Smooth muscle cell (in vitro differentiated cells): ENCODE measurements around a stretch of chr11.

GRCh38 chr11:61344142-61344347 is 11.0 kb downstream of the TKFC start:
- RAMPAGE, long total RNA, result no peak

DNA sequence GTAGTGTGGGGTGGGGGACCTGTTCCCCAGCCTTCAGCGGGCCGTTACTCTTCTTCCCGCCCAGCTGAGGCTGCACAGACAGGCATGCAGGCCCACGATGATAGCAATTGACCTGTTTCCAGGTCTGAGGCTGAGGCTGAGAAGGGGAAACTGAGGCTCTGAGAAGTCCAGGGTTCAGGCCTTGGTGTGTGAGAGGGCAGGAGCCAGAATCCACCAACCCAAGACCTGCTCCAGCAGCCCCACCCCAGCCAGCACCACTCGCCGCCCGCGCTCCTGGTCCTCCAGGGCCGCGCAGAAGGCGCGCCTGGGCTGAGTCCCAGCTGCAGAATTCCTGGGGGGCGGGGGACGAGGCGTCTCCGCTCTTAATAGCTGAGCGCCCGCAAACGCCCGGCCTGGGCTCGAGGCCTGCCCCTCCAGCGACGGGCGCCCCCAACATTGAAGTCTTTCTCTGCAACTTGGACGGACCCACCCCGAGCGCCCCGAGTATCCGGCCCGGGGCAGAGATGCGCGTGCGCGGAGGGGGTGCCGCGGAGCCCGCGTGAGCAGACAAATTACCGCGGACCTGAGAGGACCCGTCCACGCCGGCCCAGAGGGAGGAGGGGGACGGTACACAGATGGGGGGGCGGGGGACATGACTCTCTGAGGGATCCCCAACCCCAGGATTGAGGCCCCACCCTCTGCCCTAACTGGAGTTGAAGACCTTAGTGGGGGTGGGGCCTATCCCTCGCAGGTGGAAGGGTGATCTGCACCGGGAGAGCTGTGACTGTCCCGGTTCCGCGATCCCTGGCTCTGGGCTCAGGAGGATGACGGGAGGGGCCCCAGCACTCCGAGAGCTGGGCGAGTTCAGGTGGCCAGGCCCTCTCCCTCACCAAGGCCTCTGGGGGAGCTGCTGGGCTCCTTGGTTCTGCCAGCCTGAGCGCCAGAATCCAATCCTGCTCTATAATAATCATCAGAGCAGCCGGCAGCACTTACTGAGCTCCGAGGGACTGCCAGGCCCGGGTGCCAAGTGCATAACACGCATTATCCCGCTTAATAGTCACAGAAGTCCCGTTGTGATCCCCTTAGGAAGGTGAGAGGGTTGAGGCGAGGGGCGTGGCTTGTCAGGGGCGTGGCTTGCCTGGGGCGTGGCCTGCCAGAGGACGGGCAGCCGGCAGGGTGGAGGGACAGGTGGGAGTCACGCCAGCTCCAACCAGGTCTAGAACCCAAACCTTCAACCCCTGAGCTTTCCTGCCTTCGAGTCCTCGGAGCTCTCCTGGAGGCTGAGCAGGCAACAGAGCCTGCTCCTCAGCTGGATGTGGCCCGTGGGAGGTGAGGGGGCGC is 6.9 kb upstream of the SYT7 start:
- RAMPAGE, long total RNA, result no peak

GRCh38 chr11:61607339-61607926 is 26.6 kb upstream of the SYT7 start:
- RAMPAGE, long total RNA, result no peak

DNA sequence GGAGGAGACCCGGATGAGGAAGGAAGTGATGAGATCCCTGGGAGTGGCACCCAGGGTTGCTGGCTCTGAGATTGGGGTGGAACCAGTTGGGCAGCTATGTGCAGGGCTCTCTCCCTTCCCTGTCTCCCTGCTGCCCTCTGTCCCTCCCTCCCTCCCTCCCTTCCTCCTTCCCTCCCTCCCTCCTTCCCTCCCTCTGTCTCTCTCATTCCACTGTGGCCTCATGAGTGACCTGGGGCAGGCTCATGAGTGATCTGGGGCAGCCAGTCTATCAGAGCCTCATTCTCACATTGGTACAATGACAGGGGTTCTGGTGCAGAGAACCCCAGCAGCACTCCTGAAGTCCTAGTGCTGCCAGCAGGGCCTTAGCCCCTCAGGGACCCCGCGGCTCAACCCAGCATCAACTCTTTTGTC is 9.8 kb upstream of the MYRF start:
- RAMPAGE, long total RNA, result no peak

DNA sequence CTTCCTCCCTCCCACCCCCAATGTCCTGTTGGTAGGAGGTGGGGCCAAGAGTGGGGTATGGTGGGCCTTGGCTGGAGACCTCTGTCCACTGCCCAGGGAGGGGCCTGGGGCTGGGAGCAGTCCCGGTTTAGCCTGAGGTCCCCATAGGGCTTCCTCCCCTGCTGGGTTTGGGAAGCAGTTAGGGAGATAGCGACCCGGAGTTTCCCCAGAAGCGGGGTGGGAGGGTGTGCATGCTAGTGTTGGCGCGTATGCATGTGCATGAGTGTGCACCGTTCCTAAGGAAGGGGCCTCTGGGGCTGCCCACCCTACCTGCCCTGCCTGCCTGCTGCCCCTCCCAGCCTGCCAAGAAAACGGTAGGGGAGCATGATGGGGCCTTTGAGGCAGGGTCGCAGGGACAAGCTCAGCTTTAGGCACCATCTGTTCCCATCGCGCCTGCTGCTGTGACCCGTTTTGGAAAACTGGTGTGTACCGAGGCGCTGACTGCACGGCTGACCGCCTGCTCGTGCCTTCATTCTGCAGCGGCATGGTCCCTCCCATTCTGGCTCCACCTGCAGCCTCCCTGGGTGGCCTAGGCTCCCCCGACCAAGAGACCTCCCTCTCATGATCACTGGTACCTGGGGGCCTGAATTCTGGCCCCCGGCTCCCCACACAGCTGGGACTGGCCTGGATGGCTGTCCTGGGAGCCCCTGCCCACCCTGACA is 6.8 kb upstream of the MYRF start:
- RAMPAGE, long total RNA, result no peak

DNA sequence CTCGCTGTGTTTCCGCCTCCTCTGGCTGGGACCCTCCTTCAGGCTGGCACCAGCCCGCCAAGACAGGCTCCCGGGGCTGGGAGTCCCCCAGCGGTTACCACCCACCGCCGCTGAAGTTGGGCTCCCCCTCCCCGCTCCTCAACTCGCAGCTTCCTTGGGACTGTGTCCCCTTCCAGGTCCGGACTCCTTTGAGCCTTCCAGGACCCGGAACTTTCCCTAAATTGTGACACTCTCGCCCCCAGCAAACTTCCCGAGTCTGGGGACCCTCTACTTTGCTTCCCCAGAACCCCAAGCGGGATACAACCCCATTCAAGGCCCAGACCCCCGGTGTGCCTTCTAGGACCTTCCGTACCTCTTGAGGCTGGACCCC is 417 bp downstream of the MYRF start:
- RAMPAGE, long total RNA, result no peak

GRCh38 chr11:61769741-61769958 is 17.2 kb downstream of the MYRF start:
- RAMPAGE, long total RNA, result no peak

GRCh38 chr11:61773632-61774305 is 18.6 kb downstream of the TMEM258 start:
- RAMPAGE, long total RNA, result no peak

GRCh38 chr11:61803020-61804109 is 10.7 kb downstream of the FEN1 start:
- RAMPAGE, long total RNA, result no peak

DNA sequence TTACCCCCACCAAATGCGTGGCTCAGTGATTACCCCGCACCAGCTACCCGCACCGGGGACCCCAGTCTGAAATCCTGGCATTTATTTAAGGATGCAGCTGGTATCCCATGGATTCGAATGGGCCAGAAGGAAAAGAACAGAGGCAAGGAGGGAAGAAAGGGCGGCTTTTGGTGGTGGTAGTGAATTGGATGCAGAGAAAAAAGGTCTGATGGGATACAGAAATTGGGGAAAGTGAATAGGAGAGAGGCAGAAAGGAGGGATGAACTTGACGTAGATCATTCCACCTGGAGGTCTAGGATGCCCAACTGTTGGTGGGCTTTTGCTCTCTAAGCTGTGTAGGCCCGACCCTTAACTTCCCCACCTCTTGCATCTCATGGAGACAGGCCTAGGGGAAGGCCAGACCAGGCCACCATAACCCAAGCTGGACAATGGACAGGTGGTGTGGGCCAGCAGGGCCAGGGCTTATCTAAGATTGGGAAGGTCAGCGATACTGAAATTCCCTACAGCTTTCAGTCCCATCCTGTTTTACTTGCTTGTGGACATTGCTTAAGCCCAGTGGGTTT is 1.5 kb downstream of the FADS2 start:
- RAMPAGE, long total RNA, result no peak

- RAMPAGE, long total RNA, result no peak
Measured at GRCh38 chr11:61830175-61831259, 2.4 kb downstream of the FADS2 start.

GRCh38 chr11:61876231-61876961 is 14.9 kb downstream of the FADS3 start:
- RAMPAGE, long total RNA, result no peak

- RAMPAGE, long total RNA, result no peak
Measured at GRCh38 chr11:61881282-61881597, 10.1 kb downstream of the FADS3 start.

- RAMPAGE, long total RNA, result no peak
Measured at GRCh38 chr11:61954583-61955464, 4.7 kb downstream of the BEST1 start.

DNA sequence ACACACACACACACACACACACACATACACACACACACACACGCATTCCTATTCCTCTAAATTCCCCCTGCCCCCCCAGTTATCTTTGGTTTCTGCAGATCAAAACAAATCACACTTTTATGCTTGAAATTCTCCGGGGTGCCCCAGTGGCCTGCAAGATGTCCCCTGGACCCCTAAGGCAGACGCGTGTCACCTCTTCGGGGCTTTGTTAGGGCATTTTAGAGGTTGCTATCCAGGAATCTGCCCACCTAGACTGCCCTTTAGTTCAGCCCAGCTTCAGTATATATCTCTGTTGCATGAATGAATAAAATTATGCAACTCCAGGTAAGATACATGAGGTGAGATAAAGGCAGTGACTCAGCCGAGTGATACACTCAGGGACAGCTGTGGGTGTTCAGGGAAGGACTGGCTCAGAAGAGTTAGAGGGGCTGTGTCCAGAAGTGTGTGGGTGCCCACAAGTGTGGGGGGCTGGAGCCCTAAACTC is 8.5 kb downstream of the FTH1 start:
- RAMPAGE, long total RNA, result no peak

DNA sequence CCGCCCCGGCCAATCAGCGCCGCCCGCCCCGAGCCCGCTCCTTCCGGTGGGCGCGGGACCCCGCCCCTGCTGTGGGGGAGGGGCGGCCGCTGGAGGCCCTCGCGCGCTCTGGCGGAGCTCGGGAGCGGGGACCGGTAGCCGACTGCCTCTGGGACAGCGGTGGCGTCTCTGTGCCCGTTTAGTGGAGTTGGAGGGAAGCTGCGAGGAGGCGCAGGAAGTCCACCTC is 159 bp upstream of the FTH1 start:
- RAMPAGE, long total RNA, result no peak

DNA sequence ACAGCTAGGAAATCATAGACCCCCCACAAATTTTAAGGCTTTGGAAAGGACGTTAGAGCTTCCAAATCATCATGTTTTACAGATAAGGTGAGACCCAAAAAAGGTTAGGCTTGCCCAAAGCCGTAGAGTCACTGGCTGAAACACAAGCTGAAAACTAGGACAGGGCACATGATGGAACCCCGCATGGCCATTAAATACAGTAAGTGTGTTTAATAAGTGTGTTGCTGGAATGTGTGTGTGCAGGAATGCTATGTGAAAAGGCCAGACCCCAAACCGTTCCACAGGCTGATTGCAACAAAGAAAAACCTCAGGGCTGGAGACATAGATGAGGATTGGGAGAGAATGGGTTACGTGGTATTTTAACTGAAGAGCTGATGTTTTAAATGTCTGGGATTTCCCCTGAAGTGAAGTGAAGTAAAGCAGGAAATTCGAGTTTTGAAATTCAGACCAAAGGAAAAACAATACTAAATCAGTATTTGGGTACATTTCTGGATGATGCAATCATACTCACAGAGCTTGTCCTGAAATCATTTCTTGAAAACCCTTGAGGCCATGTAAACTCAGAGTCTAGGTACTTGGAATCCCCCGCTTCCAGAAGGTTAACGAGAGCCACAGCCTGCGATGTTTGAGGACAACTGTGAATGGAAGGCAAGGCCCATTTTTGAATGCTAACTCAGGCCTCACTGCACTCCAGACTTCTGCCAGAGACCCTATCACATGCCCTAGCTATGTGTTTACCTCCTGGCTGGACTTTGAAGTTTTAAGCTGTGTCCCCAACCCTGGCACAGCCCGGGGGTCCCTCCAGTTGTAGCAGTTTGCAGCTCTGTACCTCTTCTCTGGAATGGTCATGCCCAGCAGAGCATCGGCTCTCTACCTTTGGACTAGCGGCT is 5.2 kb upstream of the FTH1 start:
- RAMPAGE, long total RNA, result no peak

GRCh38 chr11:61977260-61977726 is 9.9 kb upstream of the FTH1 start:
- RAMPAGE, long total RNA, result no peak

DNA sequence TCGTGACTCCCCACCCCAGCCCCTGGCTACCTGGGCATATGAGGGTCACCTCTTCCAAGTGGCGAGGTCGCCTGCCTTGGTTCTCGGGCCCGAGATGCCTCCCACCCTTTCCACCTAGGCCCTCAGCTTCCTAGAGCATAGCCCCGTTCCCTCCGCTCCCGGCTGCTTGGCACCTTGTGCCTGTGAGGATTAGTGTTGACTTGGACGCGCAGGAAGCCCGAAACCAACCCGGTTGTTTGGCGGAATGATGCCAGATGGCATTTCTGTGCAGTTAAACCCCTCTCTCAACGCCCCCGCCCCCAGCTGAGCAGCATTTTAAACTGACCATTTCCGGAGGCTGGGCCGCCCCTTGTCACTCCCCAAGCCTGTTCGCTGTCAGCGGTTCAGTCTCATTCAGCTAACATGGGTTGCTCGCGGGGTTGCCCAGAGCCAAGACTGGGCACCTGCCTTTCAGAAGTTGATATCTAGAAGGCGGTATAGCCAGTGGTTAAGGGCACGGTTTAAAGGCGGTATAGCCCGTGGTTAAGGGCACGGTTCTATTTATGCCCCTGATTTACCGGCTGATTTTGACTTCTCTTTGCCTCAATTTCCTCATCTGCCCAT is 542 bp downstream of the INCENP start:
- RAMPAGE, long total RNA, result no peak

DNA sequence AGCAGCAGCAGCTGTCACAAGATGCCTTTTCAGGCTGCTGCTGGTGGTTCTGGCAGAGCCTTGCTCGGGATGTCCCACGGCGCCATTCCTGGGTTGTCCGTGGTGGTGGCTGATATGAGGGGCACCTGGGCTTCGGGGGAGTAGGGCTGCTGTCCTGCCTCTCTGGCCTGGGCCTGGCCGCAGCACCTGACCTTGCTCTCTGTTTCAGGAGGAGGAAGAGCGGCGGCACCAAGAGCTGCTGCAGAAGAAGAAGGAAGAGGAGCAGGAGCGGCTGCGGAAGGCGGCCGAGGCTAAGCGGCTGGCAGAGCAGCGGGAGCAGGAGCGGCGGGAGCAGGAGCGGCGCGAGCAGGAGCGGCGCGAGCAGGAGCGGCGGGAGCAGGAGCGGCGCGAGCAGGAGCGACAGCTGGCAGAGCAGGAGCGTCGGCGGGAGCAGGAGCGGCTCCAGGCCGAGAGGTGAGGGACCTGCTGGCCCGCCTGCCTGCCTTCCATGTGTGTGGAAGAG is 22.7 kb downstream of the INCENP start:
- RAMPAGE, long total RNA, result no peak